Measurements from ENCODE around the gene GTF3A.

- RRBS, 2 experiments: no CpG with 5 or more reads among the region's 10 CpGs
CAGE:
- cytosol, long polyA minus RNA: no peak
- cytosol, long polyA plus RNA: no peak
- long polyA plus RNA: no peak
- nucleus, long polyA minus RNA: no peak
- nucleus, long polyA plus RNA: no peak
Measured at GRCh38 chr13:26966139-26966511, 205.5 kb downstream of the USP12 start.

GRCh38 chr13:26978107-26978465 lies 193.5 kb downstream of the USP12 start:
- RRBS, 2 experiments: no CpG with 5 or more reads among the region's 5 CpGs
CAGE:
- cytosol, long polyA minus RNA: no peak
- cytosol, long polyA plus RNA: no peak
- long polyA plus RNA: no peak
- nucleus, long polyA minus RNA: no peak
- nucleus, long polyA plus RNA: no peak

GRCh38 chr13:26997322-26997932 lies 174.2 kb downstream of the USP12 start:
- RRBS, 2 experiments: no CpG with 5 or more reads among the region's 6 CpGs
CAGE:
- cytosol, long polyA minus RNA: no peak
- cytosol, long polyA plus RNA: no peak
- long polyA plus RNA: no peak
- nucleus, long polyA minus RNA: no peak
- nucleus, long polyA plus RNA: no peak

DNA sequence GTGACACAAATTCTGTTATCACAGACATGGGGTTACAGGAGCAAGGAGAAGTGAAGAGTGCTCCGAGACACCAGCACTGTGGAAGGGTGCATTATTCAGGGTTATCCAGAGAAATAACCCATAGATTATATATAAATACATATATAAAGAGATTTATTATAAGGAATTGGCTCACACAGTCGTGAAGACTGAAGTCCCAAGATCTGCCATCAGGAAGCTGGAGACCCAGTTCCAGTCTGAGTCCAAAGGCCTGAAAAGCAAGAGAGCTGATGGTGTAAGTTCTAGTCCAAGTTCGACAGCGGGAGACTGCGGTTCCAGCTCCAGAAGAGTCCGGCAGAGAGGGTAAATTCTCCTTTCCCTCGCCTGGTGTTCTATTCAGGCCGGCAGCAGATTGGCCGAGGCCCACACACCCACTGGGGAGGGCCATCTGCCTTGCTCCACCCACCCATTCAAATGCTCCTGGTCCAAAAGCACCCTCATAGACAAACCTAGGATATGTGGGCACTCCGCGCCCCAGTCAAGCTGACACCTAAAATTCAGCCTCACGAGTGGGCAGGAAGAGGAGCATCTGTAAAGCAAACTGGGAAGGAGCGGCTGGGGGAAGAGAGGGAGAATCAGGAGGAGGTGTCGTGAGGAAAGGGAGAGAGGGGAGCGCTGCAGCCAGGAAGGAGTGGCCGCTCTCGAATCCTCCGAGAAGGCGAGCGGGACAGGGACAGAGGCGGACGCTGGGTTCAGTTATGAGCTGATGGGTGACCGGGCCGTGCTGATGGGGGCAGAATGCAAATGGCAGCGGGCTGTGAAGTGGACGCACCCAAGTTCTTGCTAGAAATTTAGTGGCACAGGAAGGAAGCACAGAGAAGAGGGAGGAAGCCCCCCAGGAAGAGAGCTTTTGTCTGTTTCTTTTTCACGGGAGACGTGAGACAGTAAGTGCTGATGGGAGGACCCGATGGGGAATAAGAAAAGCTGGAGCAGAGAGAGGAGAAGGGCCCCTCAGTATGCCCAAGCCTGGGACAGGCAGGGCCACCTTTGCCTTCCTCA lies 137.0 kb downstream of the USP12 start:
- RRBS, 2 experiments: no CpG with 5 or more reads among the region's 29 CpGs
CAGE:
- cytosol, long polyA minus RNA: no peak
- cytosol, long polyA plus RNA: no peak
- long polyA plus RNA: no peak
- nucleus, long polyA minus RNA: no peak
- nucleus, long polyA plus RNA: no peak

DNA sequence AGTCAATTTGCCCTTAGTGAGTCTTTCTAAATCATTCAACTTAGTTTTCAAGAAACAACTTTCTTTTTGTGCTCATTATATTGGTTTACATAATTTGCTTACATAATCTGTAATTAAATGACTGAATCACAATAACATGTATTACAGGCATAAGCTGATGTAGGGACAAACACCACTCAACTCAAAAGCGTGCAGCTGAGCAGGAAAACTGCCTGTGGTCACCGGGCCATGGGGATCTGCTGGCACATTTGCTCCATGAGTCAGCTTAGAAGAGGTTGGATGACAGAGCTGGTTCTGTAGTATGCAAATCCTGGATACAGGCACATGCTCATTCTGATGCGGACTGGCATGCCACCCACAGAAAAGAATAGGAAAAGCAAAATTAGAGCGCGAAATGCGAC lies 128.6 kb downstream of the USP12 start:
- RRBS, 2 experiments: no CpG with 5 or more reads among the region's 6 CpGs
CAGE:
- cytosol, long polyA minus RNA: no peak
- cytosol, long polyA plus RNA: no peak
- long polyA plus RNA: no peak
- nucleus, long polyA minus RNA: no peak
- nucleus, long polyA plus RNA: no peak

DNA sequence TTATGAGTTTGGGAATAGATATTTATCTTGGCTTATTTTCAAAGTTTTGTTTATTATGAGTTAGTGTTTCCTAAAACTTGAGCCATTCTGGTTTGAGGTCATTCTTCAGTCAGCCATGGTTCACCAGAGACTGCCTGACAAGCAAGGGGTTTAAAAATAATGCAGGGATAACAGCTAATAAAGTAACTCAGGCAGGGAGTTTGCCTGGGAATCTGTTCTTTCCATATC lies 1.9 kb downstream of the RASL11A start:
CAGE:
- cytosol, long polyA minus RNA: no peak
- cytosol, long polyA plus RNA: no peak
- long polyA plus RNA: no peak
- nucleus, long polyA minus RNA: no peak
- nucleus, long polyA plus RNA: no peak

- RRBS, 2 experiments: 10 to 12% methylated on average over 34 to 38 of the region's 91 CpGs
CAGE:
- cytosol, long polyA minus RNA: start-site peak on the plus strand at chr13:27424617-27424651, 14 reads
- cytosol, long polyA plus RNA: start-site peak on the plus strand at chr13:27424611-27424651, 155 and 140 reads in 2 replicates
- long polyA plus RNA: start-site peak on the plus strand at chr13:27424616-27424680, 374 and 350 reads in 2 replicates
- nucleus, long polyA minus RNA: no peak
- nucleus, long polyA plus RNA: no peak
Measured at GRCh38 chr13:27424101-27425224, at the start of gene GTF3A. GTF3A (plus strand) TSS chr13:27424619.

DNA sequence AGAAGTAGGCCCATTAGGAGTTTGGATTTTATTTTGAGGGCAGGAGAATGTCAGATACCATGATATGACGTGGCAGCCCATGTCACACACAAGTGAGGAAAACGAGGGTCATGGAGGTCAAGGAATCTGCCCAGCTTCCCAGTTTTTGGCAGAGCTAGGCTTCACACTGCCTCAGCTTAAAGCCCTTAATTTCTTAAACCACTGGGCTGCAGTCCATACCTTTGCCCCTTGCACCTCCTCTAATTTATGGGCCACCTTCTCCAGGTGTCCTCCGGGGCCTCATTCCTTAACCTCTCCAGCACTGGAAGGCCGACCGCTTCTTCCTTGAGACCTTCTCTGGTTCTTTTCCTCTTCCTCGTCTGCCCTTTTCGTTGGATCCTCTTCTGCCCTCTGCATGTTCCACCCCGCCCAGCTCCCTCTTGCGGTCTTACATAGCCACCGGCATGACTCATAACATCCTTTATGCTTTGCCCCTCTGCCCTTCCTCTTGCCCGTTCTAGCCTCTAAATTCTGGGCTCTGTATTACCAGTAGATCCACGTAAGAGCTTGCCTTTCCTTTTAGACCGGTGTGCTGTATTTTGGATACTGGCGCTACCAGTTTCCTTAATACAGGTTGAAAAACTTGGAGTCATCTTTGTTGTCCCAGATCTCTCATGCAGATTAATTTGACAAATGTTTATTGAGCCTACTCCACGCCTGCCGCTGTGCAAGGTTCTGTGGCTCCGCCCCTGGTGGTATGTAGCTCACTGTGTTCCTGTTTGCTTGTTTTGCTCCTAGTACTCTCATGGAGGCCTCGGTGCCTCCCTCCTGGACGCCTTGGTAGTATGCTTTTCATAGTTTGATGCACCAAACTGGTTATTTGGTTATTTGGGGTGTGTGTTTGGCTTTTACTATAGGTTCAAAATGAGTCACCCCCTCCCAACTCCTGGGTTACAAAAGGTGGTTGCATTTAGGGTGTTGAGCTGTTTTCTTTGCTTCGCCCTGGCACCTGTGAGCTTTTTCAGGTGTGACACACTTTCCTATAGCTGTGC lies 1.5 kb downstream of the GTF3A start:
- RRBS, 2 experiments: no CpG with 5 or more reads among the region's 20 CpGs
CAGE:
- cytosol, long polyA minus RNA: no peak
- cytosol, long polyA plus RNA: no peak
- long polyA plus RNA: no peak
- nucleus, long polyA minus RNA: no peak
- nucleus, long polyA plus RNA: no peak

- RRBS, 2 experiments: no CpG with 5 or more reads among the region's 2 CpGs
CAGE:
- cytosol, long polyA minus RNA: no peak
- cytosol, long polyA plus RNA: no peak
- long polyA plus RNA: no peak
- nucleus, long polyA minus RNA: no peak
- nucleus, long polyA plus RNA: no peak
Measured at GRCh38 chr13:27559824-27560137, 60.5 kb downstream of the LNX2 start.

- RRBS, 2 experiments: no CpG with 5 or more reads among the region's 8 CpGs
CAGE:
- cytosol, long polyA minus RNA: no peak
- cytosol, long polyA plus RNA: no peak
- long polyA plus RNA: no peak
- nucleus, long polyA minus RNA: no peak
- nucleus, long polyA plus RNA: no peak
Measured at GRCh38 chr13:27618983-27619618, 1.2 kb downstream of the LNX2 start.

GRCh38 chr13:27665466-27666532 lies 44.1 kb downstream of the POLR1D start:
- RRBS, 2 experiments: no CpG with 5 or more reads among the region's 23 CpGs
CAGE:
- cytosol, long polyA minus RNA: no peak
- cytosol, long polyA plus RNA: no peak
- long polyA plus RNA: no peak
- nucleus, long polyA minus RNA: no peak
- nucleus, long polyA plus RNA: no peak

DNA sequence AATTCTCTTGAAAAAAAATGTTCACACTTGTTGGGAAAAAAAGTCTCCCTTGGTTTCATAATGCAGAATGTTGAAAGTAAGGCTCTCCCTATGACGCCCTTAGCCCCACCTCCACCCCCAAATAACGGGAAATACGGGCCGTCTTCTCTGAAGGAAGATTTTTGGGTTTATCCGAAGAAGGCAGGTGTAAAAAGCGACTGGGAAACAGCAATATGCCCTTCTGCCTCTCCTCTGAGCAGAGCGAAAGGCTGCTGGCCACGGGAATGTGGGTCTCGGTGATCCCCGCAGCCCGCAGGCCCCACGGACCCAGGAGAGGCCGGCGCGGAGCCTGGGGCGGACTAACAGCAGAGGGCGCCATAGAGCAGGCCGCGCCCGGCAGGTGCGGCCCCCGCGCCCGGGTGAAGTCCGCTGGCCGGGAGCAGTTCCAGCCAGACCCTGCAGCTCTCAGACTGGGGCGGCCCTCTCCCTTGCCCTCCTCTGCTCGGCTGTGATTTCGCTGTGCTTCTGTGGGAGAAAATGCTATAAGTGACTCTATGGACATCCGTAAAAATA lies 37.6 kb downstream of the GSX1 start:
- RRBS, 2 experiments: under 1 to 2% methylated on average over 8 of the region's 30 CpGs
CAGE:
- cytosol, long polyA minus RNA: no peak
- cytosol, long polyA plus RNA: no peak
- long polyA plus RNA: no peak
- nucleus, long polyA minus RNA: no peak
- nucleus, long polyA plus RNA: no peak

GRCh38 chr13:27851082-27852186 lies 59.2 kb downstream of the GSX1 start:
- RRBS, 2 experiments: no CpG with 5 or more reads among the region's 26 CpGs
CAGE:
- cytosol, long polyA minus RNA: no peak
- cytosol, long polyA plus RNA: no peak
- long polyA plus RNA: no peak
- nucleus, long polyA minus RNA: no peak
- nucleus, long polyA plus RNA: no peak

- RRBS, 2 experiments: no CpG with 5 or more reads among the region's 10 CpGs
CAGE:
- cytosol, long polyA minus RNA: no peak
- cytosol, long polyA plus RNA: no peak
- long polyA plus RNA: no peak
- nucleus, long polyA minus RNA: no peak
- nucleus, long polyA plus RNA: no peak
Measured at GRCh38 chr13:27954984-27955507, 14.1 kb downstream of the CDX2 start.

- RRBS, 2 experiments: no CpG with 5 or more reads among the region's 24 CpGs
CAGE:
- cytosol, long polyA minus RNA: no peak
- cytosol, long polyA plus RNA: no peak
- long polyA plus RNA: no peak
- nucleus, long polyA minus RNA: no peak
- nucleus, long polyA plus RNA: no peak
Measured at GRCh38 chr13:27967086-27967706, 1.9 kb downstream of the CDX2 start.

DNA sequence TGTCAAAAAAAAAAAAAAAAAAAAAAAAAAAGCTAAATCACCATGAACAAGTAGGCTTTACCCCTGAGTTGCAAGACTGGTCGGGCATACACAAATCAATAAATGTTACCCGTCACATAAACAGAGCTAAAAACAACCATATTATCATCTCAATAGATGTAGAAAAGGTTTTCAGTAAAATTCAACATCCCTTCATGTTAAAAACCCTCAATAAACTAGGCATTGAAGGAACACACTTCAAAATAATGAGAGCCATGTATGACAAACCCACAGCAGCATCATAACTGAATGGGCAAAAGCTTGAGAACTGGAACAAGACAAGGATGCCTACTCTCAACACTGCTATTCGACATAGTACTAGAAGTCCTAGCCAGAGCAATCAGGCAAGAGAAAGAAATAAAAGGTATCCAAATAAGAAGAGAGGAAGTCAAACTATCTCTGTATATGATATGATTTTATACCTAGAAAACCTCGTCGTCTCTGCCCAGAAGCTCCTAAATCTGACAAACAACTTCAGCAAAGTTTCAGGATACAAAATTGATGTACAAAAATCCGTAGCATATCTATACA lies 18.7 kb downstream of the PAN3 start:
- RRBS, 2 experiments: no CpG with 5 or more reads among the region's 6 CpGs
CAGE:
- cytosol, long polyA minus RNA: no peak
- cytosol, long polyA plus RNA: no peak
- long polyA plus RNA: no peak
- nucleus, long polyA minus RNA: no peak
- nucleus, long polyA plus RNA: no peak

GRCh38 chr13:28177646-28178281 lies 39.4 kb downstream of the PAN3 start:
- RRBS, 2 experiments: no CpG with 5 or more reads among the region's 3 CpGs
CAGE:
- cytosol, long polyA minus RNA: no peak
- cytosol, long polyA plus RNA: no peak
- long polyA plus RNA: no peak
- nucleus, long polyA minus RNA: start-site peak on the plus strand at chr13:28178027-28178034, 27 reads
- nucleus, long polyA plus RNA: no peak

DNA sequence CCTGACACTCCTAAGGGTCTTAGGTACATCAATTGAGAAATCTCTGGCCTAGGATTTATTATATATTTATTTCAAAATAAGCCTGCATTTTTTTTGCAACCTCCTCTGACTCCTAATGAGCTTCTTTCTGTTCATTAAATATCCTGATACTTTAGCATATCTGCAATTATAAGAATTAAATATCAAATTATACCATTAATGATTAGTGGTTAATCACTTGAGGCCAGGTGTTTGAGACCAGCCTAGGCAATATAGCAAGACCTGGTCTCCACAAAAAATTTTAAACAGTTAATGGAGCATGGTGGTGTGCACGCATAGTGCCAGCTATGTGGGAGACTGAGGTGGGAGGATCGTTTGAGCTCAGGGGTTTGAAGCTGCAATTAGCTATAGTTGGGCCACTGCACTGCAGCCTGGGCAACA lies 49.8 kb downstream of the PAN3 start:
- RRBS, 2 experiments: no CpG with 5 or more reads among the region's 2 CpGs
CAGE:
- cytosol, long polyA minus RNA: no peak
- cytosol, long polyA plus RNA: no peak
- long polyA plus RNA: no peak
- nucleus, long polyA minus RNA: no peak
- nucleus, long polyA plus RNA: no peak

DNA sequence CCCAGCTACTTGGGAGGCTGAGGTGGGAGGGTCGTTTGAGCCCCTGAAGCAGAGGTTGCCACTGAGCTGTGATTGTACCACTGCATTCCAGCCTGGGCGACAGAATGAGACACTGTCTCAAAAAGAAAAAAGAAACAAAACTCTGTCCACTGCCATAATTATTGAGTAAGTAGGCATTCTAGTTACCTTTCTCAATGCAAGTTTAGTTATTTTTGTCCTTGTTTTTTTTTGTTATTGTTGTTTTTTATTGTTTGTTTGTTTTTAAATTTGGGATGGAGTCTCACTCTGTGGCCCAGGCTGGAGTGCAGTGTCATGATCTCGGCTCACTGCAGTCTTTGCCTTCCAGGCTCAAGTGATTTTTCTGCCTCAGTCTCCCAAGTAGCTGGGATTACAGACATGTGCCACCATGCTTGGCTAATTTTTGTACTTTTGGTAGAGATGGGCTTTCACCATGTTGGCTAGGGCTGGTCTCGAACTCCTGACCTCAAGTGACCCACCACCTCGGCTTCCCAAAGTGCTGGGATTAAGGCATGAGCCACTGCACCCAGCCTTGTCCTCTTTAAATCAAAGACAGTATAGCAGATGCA lies 57.0 kb downstream of the PAN3 start:
- RRBS, 2 experiments: no CpG with 5 or more reads among the region's 5 CpGs
CAGE:
- cytosol, long polyA minus RNA: no peak
- cytosol, long polyA plus RNA: no peak
- long polyA plus RNA: no peak
- nucleus, long polyA minus RNA: no peak
- nucleus, long polyA plus RNA: no peak

DNA sequence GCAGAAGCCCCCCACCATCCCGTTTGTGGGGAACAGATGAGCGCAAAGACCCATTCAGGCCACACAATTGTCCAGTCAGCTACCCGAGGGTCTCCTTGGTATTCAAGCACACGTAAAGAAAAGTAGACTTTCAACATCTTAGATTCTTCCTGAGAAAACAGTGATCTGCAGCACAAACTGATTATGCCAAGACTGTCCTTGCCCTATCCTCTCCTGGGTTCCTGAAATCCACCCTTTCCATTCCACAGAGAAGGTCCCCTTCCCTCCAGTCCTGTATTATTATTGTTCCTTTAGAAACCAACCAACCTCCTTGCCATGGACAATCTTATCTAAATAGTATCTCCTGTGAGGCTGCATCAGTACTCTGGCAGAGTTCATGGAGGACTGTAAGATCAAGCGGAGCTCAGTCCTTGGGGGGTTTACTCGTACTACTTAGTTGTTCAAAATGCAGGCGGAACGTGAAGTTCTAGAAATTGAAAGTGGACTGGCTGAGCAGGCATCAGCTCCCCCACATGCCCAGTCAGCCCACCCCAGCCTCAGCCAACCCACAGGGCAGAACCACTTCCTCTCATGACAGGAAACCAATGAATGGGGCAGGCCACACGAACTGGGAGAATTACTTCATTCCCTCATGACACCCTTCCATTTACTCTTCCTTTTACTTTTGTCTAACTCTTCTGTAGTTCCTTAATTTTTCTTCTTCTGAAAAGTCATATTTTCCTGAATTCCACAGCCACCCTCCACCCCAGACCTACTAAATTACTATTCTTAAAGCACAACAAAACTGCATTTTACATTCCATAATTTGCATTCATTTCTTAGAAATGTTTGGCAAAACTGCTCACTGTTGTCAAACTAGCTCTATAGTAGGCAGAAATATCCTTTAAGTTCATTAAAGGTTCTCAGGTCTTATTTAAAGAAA lies 72.0 kb downstream of the FLT1 start:
- RRBS, 2 experiments: no CpG with 5 or more reads among the region's 9 CpGs
CAGE:
- cytosol, long polyA minus RNA: no peak
- cytosol, long polyA plus RNA: no peak
- long polyA plus RNA: no peak
- nucleus, long polyA minus RNA: no peak
- nucleus, long polyA plus RNA: no peak

Measured in HepG2 (cell line).